ENCODE results near the genes NUDT11, SSX2B and FAM156A.

GRCh38 chrX:51496072-51496778 lies at the start of gene NUDT11:
Gene NUDT11, minus strand, starts transcription at chrX:51496592.
- PRO-cap, 4 experiments, result no peak in any of the 4 experiments
- RAMPAGE, long total RNA, 2 experiments, result no peak in any of the 2 experiments

DNA sequence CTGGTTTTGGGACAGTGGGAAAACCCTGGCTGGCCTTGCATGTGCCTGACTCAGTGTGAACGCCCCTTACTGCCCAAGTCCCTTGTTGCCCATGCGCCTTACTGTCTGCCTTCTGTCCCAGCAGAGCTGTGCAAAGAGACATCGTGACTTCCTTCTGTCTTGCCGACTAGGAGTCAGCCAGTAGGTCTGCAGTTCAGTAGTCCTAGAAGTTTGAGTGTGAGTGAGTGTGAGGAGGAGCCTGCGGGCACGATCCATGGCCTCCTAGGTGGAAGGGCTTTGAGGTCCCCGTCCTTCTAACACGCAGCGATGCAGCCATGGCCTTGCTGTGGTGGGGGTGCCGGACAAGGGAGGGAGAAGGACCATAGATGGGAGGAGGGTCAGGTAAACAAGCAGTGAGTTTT lies 372 bp upstream of the XAGE2 start:
- PRO-cap, 4 experiments, result no peak in any of the 4 experiments
- RAMPAGE, long total RNA, 2 experiments, result no peak in any of the 2 experiments

DNA sequence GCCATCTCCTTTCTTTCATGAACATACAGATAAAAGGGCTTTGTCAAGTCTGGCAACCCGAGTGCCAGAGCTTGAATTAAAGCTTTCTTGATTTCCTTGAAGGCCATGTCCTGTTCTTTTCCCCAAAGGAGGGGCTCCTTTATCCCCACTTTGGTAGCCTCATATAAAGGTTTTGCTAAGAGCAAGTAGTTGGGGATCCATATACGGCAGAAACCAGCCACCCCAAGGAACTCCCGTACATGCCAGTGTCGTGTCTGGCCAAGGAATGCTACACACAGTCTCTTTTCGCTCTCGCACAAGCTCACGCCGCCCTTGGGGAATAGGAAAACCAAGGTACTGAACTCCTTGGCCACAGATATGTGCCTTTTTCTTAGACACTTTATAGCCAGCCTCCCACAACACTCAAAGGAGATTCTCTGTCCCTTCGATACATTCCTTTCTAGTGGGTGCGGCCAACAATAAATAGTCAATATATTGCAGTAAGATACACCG lies 57.5 kb upstream of the XAGE1B start:
- PRO-cap, 4 experiments, result no peak in any of the 4 experiments
- RAMPAGE, long total RNA, 2 experiments, result no peak in any of the 2 experiments

DNA sequence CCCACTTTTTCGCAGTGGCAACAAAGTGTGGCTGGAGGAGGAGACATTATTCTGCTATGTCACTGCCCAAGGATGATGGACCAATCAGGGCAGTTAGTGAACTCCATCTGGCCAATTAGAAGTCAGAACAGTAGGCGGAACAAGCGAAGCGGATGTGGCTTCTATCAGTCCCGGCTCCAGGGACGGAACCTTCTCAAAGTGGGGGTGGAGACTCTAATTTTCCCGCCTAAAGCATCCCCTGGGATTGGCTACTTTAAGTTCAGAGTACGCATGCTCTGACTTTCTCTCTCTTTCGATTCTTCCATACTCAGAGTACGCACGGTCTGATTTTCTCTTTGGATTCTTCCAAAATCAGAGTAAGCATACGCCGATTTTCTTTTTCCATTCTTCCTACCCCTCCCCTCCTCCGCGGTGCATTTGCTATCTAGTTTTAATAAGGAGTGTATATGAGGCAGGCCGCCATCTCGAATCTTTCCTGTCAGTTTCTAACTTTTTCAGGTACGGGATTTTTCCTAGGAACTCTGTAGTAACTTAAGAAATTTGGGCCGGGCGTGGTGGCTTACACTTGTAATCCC lies at the start of gene SSX2B:
SSX2B (plus strand) TSS at position 290 of the 575 bp plus-strand sequence.
- PRO-cap, 4 experiments, result no peak in any of the 4 experiments
- RAMPAGE, long total RNA, 2 experiments, result no peak in any of the 2 experiments

DNA sequence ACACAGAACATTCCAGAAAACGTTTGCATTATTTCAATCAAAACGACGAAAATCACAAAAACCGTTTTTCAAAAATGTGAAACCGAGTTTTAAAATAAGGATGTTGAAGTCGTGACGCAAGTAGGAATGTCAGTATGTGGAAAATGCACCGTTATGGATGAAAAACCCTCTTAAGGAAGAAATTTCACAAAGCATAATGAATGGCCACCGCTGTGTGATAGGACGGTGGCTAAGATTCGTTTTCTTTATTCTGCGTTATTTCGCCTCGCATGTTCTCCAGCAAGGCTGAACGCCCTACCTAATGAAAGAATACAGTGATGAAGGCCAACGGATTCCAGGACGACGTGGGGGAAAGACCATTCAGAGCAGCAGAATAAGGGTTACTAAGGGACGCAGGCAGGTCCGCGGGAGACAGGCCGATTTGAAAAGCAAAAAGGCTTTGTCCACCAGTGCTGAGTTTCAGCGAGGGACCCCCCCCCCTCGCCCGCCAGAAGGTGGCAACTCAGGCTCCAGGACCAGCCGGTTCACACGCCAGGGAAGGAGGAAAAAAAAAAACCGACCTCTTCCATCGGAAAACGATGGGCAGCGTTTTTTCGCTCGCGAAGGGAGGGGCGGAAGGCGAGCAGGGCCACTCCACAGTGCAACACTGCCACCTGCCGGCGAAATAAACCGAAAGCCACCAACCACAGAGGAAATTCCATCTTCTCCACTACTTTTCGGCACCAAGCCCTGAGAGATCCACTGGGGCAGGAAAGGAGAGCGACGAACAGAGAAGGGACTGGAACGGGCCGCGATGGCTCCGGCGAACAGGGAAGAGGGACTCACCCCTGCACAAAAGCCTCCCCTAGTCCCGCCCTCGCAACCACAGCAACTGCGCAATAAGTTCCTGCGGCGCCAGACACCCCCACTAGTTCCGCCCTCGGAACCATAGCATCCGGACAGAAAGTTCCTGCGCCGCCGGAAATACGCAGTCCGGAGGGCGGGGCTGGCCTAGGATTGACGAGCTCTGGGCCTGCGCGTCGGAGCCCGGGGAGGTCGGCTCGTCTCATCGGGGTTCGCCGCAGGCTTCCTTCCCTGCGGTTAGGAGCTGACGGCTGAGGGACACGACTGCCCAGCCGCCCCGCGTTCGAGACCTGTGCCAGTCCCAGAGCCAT lies 23.7 kb downstream of the FAM156A start:
- PRO-cap, 4 experiments, result peak in 4 of 4 experiments; most common plus-strand start position 996 of the sequence (in 2); most common minus-strand start position 873 of the sequence (in 4)
- RAMPAGE, long total RNA, 2 experiments, result no peak in any of the 2 experiments

- PRO-cap, 4 experiments, result no peak in any of the 4 experiments
- RAMPAGE, long total RNA, 2 experiments, result no peak in any of the 2 experiments
Measured at GRCh38 chrX:52958264-52958749, at the start of gene FAM156A. Gene FAM156A, minus strand, starts transcription at chrX:52958518.

- PRO-cap, 4 experiments, result no peak in any of the 4 experiments
- RAMPAGE, long total RNA, 2 experiments, result no peak in any of the 2 experiments
Measured at GRCh38 chrX:52979261-52980207, 21.2 kb upstream of the FAM156A start.

GRCh38 chrX:53073030-53073855 lies 8.9 kb upstream of the TSPYL2 start:
- PRO-cap, 4 experiments, result no peak in any of the 4 experiments
- RAMPAGE, long total RNA, 2 experiments, result no peak in any of the 2 experiments

DNA sequence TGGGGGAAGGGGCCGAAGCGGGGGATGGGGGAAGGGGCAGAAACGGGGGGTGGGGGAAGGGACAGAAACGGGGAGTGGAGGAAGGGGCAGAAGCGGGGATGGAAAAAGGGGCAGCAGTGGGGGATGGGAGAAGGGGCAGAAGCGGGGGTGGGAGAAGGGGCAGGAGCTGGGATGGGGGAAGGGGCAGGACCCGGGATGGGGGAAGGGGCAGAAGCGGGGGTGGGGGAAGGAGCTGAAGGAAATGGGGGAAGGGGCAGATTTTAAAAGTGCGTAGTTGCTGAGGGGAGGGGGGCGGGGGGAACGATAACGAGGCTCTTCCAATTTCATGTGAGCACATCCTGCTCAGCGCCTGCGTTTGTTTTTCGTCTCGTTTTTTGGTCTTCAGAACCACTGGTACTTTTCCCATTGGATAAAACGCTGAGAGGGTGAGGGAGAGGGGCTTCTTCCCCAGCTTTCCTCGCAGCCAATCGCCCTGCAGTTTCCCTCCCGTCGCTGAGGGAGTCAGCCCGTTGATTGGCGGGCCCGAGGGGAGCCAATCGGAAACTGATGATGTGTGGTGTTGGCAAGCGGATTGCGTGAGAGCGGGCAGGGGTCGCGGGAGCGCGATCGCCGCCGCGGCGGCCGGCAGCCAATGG lies 408 bp upstream of the TSPYL2 start:
- PRO-cap, 4 experiments, result peak in 4 of 4 experiments; most common minus-strand start position 469 of the sequence (in 4)
- RAMPAGE, long total RNA, 2 experiments, result no peak in any of the 2 experiments

DNA sequence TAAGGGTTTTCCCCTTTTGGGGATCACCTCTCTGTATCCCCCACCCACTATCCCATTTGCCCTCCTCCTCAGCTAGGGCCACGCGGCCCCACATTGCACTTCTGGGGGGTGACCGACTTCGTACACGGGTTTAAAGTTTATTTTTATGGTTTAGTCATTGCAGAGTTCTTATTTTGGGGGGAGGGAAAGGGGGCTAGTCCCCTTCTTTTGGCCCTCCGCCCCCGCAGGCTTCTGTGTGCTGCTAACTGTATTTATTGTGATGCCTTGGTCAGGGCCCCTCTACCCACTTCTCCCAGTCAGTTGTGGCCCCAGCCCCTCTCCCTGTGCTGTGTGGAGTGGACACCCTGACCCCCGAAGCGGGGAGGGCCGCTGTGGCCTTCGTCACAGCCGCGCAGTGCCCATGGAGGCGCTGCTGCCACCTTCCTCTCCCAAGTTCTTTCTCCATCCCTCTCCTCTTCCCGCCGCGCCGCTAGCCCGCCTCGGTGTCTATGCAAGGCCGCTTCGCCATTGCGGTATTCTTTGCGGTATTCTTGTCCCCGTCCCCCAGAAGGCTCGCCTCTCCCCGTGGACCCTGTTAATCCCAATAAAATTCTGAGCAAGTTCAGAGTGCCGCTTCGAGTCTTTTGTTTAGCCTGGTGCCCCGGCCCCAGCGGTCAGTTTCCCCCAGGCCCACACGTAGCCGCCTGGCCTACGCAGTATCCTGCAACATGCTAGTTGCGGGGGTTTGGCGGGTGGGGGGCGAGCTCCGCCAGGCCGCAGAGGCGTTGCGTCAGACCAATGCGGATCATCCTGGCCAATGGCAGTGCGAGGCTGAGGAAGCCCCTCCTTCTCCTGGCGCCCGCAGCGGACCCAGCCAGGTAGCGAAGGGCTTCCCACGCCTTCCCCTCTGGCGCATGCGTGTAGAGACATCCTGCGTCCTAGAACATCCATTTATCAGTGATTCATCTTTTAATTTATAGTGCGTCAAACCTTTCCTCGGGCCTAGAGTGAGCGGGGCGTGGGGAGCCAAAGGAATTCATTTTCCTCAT lies 5.7 kb upstream of the KANTR start:
- PRO-cap, 4 experiments, result peak in 3 of 4 experiments; most common plus-strand start position 889 of the sequence (in 2); most common minus-strand start position 699 of the sequence (in 1)
- RAMPAGE, long total RNA, 2 experiments, result no peak in any of the 2 experiments

DNA sequence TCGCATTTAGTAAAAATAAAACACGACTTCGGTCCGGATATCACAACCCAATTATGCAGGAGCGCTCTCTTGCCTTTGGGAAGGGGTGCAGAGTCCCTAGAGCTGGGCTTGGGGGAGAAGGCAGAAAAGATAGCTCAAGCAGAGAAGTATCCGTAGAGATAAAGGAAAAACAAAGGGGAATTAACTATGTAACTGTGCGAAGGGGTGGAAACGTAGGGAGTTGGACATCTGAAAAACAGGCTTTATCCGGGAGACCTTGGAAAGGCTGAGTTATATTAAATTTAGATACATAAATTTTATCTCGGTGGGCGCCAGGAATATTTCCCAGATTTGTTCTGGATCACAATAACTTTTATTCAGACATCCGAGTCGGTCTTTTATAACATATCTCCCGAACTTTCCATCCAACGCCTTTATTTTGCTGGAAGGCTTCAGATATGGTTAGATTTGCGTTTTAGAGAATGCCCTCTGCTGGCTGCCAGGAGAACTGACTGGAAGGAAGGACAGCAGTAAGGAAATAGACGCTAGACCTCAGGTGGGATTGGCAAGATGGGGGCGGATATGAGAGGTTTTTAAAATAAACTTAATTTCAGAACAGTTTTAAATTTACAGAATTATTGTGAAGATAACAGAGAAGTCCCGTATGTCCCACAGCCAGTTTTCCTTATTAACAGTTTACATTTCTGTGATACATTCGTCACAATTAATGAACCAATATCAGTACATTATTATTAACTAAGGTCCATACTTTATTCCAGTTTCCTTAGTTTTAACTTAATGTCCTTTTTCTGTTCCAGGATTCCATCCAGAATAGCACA lies 4.8 kb upstream of the KANTR start:
- PRO-cap, 4 experiments, result peak in 1 of 4 experiments; most common minus-strand start position 413 of the sequence (in 1)
- RAMPAGE, long total RNA, 2 experiments, result no peak in any of the 2 experiments

GRCh38 chrX:53196211-53197015 lies 28.6 kb downstream of the KDM5C start:
- PRO-cap, 4 experiments, result no peak in any of the 4 experiments
- RAMPAGE, long total RNA, 2 experiments, result no peak in any of the 2 experiments

DNA sequence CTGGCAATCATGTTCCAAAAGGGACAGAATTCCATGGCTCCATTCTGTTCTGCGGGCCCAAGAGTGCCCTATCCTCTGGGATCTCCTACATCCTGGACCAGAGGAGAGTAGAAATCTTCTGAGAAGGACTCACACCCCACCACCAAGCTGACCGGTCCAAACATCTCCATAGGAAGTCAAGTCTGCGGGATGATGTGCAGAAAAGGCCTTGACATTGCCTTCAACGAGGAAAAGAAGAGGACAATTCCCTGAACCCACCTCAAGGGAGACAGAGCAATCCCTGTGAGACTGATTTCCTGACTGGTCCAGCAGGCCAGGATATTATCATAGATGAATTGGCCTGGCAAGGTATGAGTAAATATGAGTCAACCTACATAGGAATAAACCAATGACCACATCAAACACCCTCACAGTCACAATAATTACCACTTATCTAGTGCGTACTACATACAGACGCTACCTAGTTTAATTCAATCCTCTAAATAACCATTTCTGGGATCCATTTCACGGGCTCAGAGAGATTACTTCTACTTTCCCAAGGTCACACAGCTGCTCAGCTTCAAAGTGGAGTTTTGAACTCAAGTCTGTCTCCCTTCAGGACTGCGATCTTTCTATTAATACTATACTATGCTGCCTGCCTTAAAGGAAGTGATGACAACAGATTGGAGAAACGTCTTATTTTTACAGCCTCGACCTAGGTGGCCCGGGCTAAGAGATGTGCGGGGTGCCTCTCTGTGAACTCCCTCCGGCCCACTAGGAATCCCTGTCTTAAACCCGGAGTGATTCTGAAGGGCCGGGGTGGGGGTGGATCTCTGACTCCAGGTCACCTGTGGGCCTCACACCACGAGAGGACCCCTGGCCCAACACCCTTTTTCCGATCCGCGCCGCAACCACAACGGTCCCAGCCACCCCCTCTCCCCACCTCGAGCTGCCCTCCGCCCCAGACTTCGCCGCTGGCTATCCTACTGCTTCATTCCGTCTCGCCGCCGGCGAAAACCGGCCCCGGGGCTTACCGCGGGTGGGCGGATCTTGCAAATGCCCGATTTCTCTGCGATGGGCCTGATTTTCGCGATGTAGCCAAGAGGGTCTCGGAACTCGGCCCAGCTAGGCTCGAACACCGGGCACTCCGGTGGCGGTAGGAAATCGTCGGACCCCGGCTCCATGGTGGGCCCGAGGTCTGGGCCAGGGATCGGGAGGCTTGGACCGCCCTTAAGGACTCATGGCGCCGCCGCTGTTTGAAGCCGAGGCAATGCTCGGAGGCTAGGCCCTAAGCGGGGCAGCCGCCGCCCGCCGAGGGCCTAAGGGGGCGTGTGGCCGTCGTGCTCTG lies 817 bp downstream of the KDM5C start:
- PRO-cap, 4 experiments, result peak in 1 of 4 experiments; most common plus-strand start position 428 of the sequence (in 1); most common minus-strand start position 290 of the sequence (in 1)
- RAMPAGE, long total RNA, 2 experiments, result no peak in any of the 2 experiments

DNA sequence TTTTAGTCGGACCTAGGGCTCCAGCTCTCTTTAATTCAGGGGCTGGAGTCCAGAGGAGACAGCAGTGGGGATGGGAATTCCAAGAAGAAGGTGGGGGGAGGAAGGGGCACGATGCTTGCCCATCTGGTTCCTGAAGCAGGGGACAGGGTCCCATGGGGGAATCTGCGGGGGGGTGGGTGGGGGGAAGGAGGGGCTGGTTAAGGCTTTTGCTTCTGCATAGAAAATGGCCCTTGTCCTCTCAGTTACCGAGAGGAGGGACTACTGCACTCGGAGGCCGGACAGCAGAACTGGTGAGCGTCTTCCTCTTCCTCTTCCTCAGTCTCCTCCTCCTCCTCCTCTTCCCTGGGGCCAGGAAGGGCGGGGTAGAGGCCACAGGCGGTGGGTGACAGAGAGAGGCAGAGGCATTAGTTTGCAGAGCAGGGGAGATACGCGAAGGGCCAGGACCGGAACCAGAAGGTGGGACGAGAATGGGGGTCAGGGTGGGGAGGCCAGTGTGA lies 41.8 kb upstream of the KDM5C start:
- PRO-cap, 4 experiments, result no peak in any of the 4 experiments
- RAMPAGE, long total RNA, 2 experiments, result no peak in any of the 2 experiments

- PRO-cap, 4 experiments, result no peak in any of the 4 experiments
- RAMPAGE, long total RNA, 2 experiments, result no peak in any of the 2 experiments
Measured at GRCh38 chrX:53394539-53394928, 27.9 kb downstream of the SMC1A start.

DNA sequence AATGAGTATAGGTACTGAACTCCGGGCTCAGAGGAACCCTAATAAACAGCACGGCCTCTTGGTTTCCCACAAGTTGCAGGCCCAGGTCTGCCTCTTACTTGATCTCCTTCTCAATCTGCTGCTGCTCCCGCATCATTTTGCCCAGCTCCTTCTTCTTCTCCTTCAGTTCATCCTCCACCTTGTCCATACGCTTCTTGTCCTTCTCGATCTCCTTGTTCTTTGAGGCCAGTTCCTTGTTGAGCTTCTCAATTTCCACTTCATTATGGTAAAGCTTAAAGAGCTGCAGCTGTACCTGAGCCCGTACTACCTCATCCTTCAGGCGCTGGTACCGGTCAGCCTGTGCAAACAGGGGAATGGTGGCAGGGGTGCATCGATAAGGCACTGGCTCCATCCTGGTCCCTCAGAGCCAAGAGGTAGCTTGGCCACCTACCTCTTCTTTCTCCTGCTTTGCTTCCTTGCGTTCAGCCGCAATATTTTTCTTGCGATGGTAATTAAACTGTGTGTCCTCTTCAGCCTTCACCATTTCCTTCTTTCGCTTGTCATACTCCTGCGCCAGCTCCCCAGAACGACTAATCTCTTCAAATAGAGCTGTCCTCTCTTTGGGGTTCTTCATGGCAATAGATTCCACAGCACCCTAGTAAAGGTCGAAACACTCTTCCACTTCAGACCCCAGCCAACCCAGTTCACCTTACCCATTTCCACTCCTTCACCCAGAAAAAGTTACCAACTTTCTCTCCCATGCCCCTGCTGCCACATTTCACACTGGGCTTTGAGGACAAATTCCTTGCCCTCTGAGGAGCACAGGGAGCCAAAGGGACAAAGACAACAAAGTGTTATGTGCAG lies 9.4 kb downstream of the SMC1A start:
- PRO-cap, 4 experiments, result no peak in any of the 4 experiments
- RAMPAGE, long total RNA, 2 experiments, result start-site peak on the minus strand in 2 of 2 experiments, centred at positions 282 to 535 of the sequence, 20 to 26 reads per replicate

- PRO-cap, 4 experiments, result no peak in any of the 4 experiments
- RAMPAGE, long total RNA, 2 experiments, result no peak in any of the 2 experiments
Measured at GRCh38 chrX:53433663-53434040, 518 bp downstream of the HSD17B10 start.

GRCh38 chrX:53441395-53442589 lies 7.6 kb upstream of the HSD17B10 start:
- PRO-cap, 4 experiments, result peak in 4 of 4 experiments; most common plus-strand start chrX:53441867 (in 2); most common minus-strand start chrX:53441686 (in 3)
- RAMPAGE, long total RNA, 2 experiments, result no peak in any of the 2 experiments

DNA sequence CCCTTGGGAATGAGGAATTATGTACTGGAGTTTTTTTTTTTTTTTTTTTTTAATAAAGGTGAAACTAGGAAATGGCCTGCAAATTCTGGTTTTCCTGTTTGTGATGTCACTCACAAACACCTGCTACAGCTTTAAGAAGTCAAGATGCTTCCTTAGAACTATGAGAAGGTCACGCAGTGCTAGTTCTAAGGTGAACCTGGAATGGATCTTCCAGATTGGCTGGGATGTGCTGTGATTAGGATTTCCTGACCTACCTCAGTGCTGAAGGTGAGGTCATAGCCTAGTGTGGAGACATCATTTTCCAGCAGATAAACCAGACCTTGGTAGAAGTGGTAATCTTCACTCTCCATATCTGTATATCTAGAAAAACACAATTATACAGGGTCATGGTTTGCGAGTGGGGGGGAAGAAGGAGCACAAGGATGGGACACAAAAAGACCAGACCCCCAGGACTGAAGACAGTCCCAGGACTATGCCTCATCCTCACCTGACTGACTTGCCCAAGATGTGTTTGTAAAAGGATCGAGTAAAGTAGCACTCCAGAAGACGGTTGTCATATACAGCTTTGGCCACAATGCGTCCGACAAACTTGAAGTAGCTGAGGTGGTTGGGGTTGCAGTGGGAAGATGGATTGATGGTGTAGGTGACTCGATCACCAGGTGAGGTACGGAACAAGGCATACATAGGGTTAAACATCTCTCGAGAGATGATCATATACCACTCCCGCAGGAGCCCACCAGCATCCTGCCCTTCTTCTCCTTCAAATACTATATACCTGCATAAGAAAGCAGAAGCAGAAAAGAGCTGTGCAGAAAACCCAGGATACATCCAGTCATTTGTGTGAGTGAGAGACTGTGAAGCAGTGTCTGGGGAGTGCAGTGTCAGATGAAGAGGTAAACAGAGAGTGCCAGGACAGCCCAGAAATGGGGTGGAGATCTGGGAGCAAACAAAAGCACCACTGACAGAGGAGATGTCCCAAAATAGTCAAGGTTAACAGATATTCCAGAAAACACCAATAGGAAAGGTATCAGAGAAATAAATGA lies 102.0 kb upstream of the HSD17B10 start:
- PRO-cap, 4 experiments, result no peak in any of the 4 experiments
- RAMPAGE, long total RNA, 2 experiments, result no peak in any of the 2 experiments

GRCh38 chrX:53569365-53570110 lies 117.0 kb downstream of the HUWE1 start:
- PRO-cap, 4 experiments, result no peak in any of the 4 experiments
- RAMPAGE, long total RNA, 2 experiments, result no peak in any of the 2 experiments